Amniotic epithelial cell (primary cell): Measurements from ENCODE around the genes TMEM123, MMP27 and DCUN1D5.

DNA sequence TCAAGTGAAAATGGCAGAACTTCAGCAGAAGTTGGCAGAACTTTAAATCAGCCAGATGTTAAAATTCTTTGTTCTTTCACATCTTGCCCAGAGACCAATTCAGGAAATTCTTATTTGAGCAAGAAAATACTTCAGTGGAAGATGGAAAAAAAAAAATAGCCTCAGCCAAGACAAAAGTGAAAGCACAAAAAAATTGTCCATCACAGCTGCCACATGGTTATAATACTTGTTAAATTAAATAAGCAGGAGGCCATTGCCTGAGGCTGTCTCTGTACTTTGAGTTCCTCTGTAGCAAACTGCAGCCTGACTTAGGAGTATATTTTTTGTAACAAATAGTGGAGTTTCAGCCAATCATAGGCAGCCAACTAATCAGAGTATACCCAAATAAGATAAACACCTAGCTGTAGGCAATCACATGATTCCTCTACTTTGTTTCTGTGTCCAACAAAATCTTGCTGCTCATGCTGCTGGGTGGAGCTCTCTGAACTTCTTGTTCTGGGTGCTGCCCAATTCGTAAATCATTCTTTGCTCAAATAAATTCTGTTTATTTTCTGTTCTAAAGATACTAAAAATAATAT is 5.2 kb upstream of the CEP126 start:
- RRBS = no CpG with 5 or more reads among the region's 1 CpG

- RRBS = no CpG with 5 or more reads among the region's 20 CpGs
Observed at GRCh38 chr11:102111808-102112472, 1.7 kb downstream of the YAP1 start.

GRCh38 chr11:102349884-102350489 is 3.0 kb downstream of the BIRC2 start:
- RRBS = no CpG with 5 or more reads among the region's 7 CpGs

DNA sequence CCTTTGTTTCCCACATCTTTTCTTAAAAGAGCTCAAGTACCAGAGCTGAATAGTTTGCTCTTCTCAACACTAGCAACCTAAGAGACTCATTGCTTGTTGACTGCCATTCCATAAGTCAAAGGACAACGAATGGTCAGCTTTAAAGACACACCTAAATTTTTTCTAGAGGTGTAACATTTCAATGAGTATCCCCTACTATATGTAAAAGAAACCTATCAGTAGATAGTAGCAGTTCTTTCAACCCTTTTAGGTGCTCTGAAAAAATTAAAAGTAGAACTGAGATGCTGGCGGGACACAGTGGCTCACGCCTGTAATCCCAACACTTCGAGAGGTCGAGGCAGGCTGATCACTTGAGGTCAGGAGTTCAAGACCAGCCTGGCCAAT is 34.0 kb downstream of the BIRC2 start:
- RRBS = no CpG with 5 or more reads among the region's 5 CpGs

DNA sequence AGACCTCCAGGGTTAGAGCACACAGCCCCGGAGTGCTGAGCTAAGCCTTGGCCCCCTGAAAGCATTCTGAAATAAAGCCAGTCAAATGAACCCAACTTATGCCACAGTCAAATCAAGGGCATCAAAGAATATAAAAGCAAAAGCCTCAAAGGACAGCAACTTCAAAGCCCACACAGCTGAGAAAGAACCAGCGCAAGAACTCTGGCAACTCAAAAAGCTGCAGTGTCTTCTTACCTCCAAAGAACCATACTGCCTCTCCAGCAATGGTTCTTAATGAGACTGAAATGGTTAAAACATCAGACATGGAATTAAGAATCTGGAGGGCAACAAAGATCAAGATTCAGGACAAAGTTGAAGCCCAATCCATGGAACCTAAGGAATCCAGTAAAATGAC is 39.0 kb downstream of the TMEM123 start:
- RRBS = no CpG with 5 or more reads among the region's 2 CpGs

DNA sequence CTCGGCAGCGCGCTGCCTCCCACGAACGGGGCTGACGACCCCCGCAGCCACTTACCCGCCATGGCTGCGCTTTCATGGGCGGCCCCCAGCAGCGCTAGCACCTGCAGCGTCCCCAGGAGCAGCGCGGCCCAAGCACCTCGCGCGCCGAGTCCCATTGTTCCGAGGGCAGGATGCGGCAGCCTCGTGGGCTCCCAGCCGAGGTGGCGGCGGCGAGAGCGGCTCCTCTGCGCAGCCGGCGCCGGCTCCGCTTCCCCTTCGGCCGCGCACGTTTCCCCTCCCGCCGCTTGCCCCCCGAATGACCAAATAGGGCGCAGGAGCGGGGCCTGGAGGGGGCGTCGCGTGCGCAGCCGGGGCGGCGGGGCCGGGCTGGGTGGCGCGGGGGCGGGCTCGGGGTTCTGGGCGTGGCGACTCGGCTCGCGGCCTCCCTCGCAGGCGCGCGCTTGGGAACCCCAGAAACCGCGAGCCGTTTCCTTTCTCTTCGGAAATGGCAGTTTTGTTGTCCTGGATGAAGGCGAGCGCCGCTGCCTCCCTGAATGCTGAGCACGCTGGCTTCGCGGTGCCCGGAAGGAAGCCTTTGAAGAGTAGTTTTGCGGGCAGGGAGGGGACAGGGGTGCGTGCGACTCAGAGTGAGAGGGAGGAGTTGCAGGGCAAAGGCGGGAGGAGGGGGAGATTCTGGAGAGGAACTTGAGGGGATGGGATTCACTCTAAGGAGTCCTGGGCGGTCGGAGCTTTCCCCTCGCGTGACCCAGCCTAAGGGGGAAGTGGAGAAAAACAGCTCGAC is at the start of gene TMEM123:
TMEM123 (minus strand) TSS at position 297 of the 781 bp plus-strand sequence.
- RRBS = no CpG with 5 or more reads among the region's 81 CpGs

DNA sequence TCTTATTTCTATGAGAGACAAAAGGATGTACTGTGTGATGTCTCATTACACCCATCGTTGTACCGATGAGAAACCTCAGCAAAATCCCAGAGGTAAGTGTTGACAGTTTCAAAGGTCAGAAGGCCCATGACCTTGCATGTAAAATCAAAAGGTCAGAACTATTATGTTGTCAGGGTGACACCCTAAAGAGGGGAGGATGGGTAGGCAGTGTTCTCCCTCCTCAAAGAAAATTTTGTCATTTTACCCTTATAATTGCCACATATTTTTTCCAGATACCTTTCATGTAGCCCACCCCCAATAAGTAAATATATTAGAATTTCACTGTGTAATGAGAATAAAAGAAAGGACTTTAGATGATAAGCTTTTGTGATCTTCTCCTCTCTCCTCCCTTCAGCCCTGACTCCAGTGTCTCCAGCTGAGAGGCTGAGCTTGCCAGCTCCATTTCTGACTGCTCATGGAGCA is 8.5 kb upstream of the TMEM123 start:
- RRBS = no CpG with 5 or more reads among the region's 2 CpGs

- RRBS = 100% methylated on average over 1 of the region's 6 CpGs
Observed at GRCh38 chr11:102705475-102705903, at the start of gene MMP27. TSS of gene MMP27 (minus strand) at chr11:102705769.

- RRBS = no CpG with 5 or more reads among the region's 6 CpGs
Observed at GRCh38 chr11:102920290-102920565, 35.3 kb downstream of the MMP13 start.

DNA sequence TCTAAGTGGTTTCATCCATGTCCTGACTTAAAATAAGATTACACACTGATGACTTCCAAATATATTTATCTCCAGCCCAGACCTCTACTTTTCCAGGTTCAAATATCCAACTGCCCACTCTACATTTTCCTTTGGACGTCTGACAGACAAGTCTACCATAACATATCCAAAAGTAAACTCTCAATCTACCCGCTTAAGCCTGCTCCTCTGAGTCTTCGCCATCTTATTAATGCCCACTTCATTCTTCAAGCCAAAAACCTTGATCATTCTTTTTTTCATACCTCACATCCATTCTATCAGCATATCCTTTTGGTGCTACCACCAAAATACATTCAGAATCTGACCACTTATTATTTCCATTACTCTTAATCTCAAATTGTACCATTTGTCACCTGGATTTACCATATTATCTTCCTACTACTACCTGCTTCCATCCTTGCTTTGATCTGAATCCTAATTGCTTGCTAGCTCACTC is 36.2 kb downstream of the DCUN1D5 start:
- RRBS = no CpG with 5 or more reads among the region's 3 CpGs

GRCh38 chr11:103091705-103092728 is at the start of gene DCUN1D5:
TSS of gene DCUN1D5 (minus strand) at chr11:103092160.
- RRBS = 2% methylated on average over 8 of the region's 59 CpGs

DNA sequence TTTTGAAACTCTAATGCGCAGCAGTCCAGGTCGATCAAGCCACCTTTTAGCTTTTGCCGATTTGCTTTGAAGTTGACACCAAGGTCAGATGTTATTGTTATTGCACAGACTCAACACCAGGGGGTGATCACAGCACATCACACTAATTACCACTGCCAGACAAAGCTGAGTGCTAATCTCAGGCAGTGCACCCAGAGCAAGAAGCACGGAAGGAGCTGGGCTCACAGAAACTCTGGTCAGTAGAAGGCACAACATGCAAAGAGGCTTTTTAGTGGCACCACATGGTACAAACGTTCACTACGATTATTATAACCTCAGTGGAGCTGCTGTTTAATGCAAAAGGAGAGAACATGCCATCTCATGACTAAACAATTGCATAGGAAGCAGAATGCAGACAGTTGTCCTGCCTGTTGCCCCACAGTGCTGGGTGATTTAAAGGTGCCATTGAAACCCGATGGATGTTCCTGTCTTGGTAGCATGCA is 354.0 kb upstream of the DDI1 start:
- RRBS = no CpG with 5 or more reads among the region's 7 CpGs

DNA sequence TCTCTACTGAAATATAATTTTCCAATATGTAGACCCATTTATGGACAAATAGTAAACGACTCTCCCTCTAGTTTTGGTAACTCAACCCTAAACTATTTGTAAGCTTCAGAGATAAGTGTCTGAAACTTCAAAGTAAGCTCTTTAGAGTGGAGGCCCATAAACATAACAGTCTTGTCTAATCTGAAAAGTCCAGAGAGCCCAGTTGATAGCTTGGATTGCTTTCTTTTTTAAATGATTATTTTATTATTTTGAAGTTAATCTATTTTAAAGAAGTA is 307.7 kb upstream of the DDI1 start:
- RRBS = no CpG with 5 or more reads among the region's 1 CpG

GRCh38 chr11:104876968-104877416 is 91.4 kb downstream of the CASP4 start:
- RRBS = no CpG with 5 or more reads among the region's 4 CpGs

- RRBS = no CpG with 5 or more reads among the region's 2 CpGs
Observed at GRCh38 chr11:105032378-105032810, 2.5 kb downstream of the CASP1 start.

DNA sequence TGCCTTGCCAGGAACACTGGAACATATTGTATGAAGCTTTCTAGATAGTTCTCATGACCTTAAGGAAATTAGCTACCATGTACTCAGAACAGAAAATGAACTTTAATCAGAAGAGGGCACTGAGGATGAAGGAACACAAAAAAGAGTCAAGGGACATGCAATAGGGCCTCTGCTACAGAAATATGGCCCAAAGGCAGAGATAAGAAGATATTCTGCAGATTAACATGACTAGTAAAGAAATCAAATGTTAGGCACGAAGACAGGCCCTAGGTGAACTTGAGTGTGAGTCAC is 1.1 kb downstream of the CARD16 start:
- RRBS = no CpG with 5 or more reads among the region's 1 CpG

GRCh38 chr11:105612808-105613055 is 2.9 kb downstream of the GRIA4 start:
- RRBS = no CpG with 5 or more reads among the region's 2 CpGs

GRCh38 chr11:107387964-107388311 is 69.7 kb downstream of the CWF19L2 start:
- RRBS = no CpG with 5 or more reads among the region's 2 CpGs

- RRBS = 3% methylated on average over 5 of the region's 36 CpGs
Observed at GRCh38 chr11:107591602-107592261, 785 bp downstream of the ELMOD1 start.

DNA sequence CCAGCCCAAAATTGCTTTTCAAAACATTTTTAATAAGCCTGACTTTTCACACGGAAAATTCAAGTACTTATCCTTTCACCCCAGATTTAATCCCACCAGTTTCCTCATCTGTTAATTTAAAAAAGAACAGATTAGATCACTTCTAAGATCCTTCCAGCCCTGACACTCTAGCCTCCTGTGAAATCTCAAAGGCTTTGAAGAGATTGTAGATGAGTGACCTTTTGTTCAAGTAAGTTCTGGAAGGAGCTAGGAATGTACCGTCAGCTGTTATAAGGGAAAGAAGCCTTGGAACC is 35.6 kb upstream of the SLN start:
- RRBS = no CpG with 5 or more reads among the region's 2 CpGs